NB4 (cell line): ENCODE measurements around a stretch of chr20.

DNA sequence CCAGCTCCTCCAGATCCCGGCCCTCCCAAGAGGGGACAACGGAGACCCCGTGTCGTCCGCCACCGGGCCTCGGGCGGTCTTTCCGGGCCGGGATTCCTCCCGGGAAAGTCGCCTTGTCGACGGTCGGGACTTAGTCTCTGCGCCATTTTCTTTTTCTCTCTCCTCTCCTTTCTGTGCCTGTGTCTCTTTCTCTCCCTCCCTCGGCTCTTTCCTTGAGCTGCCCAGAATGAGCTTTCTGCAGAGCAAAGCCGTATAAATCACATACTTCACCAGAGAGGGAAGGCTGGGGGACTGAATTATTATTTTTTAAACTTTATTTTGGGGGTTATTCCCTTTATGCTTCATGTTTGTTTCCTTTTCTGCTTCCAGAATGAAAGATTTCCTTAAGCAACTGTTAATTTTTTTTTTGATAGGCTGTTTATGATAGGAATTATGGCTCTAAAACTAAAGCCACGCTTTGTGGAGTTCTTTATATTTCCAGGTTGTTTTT is 1.1 kb downstream of the TOP1 start:
- RRBS = under 1% methylated on average over 6 of the region's 19 CpGs

DNA sequence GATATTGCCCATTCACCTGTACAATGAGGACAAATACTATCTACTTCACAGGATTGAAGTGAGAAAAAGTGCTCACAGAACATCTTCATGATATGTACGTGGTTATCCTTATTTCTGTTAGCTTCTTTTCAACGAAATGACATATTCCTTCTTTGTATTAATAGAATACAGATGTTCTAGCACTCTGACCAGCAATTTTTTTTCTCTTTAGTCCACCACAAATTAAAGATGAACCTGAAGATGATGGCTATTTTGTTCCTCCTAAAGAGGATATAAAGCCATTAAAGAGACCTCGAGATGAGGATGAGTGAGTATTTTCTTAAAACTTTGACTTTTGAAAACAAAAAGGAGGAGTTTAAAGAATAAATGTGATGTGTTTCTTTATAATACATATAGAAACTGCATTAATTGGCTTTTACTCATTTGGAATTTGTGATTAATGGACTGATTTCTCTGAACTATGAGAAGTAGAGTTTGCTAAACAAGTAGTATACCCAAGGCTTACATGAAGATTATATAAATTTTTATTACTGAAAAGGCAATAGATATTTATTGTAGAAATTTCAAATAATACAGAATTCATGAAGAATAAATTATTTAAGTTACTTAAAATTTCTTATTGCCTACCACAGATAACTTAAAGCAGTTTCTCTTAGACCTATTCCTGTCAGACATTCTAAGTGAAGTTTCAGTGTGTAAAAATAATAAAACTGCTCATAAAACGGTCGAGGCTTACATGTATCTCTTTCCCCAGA is 51.4 kb downstream of the TOP1 start:
- RRBS = no CpG with 5 or more reads among the region's 5 CpGs

DNA sequence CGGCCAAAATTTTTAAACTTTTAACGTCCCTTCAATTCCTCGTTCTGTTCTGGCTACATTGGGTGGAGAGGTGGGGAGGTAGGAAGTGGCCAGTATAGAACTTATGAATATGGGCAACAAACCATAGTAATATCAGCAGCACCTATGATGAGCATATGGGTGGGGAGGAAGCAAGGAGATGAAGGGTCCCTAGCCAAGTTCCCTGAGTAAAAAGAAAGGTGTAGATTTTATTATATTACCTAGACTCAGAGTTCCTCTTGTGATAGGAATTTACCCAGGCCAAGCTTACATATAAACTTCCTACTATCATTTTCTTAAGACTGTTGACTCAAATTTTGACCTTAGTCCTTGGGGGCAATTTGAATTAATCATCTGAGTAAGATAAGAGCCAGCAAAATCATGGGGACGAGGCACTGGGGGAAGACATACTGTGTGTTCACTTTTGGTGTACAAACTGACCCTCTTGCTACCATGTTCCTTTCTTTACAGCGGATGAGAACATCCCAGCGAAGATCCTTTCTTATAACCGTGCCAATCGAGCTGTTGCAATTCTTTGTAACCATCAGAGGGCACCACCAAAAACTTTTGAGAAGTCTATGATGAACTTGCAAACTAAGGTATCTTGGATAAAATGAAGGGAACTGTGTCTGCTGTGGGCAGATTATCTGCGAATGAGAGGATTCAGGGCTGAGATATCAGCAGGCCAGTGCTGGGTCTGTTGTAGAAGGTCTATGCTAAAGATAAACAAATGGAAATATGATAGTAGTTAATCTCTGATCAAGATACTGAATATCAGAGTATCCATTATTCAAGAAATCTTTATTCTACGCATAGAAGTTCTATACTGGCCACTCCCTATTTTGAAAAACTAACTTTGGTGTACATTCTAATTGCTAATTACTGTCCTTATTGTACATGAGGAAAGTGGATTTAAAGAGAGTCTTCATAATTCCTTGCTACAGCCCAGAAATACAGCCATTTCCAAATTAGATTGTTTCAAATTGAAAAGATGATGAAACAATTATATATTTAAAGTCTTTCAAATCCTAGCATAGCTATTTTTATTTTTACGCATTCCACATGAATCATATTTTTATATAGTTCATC is 19.3 kb upstream of the PLCG1 start:
- RRBS = no CpG with 5 or more reads among the region's 11 CpGs

- RRBS = no CpG with 5 or more reads among the region's 13 CpGs
Observed at GRCh38 chr20:41138403-41139322, 1.3 kb downstream of the PLCG1 start.

- RRBS = no CpG with 5 or more reads among the region's 3 CpGs
Observed at GRCh38 chr20:41157496-41157899, 20.2 kb downstream of the PLCG1 start.

GRCh38 chr20:41234465-41235089 is 83.0 kb downstream of the ZHX3 start:
- RRBS = no CpG with 5 or more reads among the region's 4 CpGs

GRCh38 chr20:41349904-41350616 is 9.4 kb downstream of the LPIN3 start:
- RRBS = 3% methylated on average over 1 of the region's 12 CpGs

- RRBS = no CpG with 5 or more reads among the region's 9 CpGs
Observed at GRCh38 chr20:41594396-41595229, 23.6 kb downstream of the CHD6 start.

DNA sequence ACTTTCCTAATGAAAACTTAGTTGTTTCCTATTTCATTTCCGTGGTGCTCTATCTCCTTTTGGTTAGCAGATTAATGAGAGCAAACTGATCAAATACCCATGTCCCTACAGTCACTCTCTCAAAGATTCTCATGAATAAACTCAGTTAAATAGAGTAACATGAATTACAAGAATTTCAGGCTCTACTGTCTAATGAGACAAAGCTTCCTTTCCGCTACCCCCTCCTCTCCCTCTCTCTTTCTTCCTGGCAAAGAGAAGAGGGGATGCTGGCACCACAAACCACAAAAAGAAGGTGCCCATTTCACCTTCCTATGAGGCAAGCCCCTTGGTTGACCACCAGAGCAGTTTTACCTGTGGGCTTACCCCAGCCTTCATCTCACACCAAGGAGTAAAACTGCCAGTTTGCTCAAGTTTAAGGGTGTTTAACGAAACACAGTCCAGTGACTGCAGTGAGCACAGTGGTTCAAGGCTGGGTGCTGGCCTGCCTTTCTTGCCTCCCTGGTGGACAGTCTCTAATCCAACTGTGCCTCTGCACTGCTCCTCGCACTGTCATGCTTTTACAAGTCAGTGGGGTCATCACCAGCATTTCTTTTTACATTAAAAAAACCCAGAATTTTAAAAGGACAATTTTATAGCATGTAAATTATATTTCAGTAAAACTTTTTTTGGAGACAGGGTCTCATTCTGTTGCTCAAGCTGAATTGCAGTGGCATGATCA is 16.0 kb downstream of the CHD6 start:
- RRBS = no CpG with 5 or more reads among the region's 4 CpGs

- RRBS = no CpG with 5 or more reads among the region's 5 CpGs
Observed at GRCh38 chr20:41616888-41617256, 1.3 kb downstream of the CHD6 start.

- RRBS = no CpG with 5 or more reads among the region's 32 CpGs
Observed at GRCh38 chr20:41617257-41617899, 799 bp downstream of the CHD6 start.

- RRBS = no CpG with 5 or more reads among the region's 7 CpGs
Observed at GRCh38 chr20:41969475-41970048, 351.4 kb upstream of the CHD6 start.

DNA sequence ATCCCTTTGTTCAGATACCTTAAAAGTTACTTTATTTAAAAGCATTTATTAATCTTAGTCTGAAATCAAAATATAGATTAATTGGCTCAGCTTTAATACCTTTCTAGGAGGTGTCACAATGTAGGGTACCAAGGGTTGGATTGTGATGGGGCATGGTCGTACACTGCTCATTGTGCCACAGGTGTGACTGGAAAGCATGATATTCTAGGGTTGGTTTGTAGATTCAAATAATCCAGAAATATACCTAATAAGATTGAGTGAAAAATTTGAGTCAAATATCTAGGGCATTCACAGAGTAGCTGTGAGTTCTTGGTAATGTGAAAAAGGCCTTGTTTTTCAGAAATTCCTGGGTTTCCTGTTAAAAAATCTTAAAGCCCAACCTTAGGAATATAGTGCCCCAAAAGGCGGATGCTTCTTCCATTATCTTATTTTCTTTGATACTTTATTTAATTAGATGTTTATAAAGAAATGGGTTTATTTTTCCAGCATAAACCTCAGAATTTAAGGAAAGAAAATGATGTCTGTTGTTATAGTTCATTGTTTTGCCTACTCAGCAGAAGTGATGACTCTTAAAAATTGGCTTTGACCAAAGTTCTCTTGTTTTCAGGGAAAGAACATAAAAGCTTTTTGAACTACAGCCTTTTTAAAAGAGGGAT is 4.8 kb downstream of the SRSF6 start:
- RRBS = no CpG with 5 or more reads among the region's 2 CpGs

GRCh38 chr20:43542094-43542492 is 16.7 kb upstream of the SGK2 start:
- RRBS = no CpG with 5 or more reads among the region's 7 CpGs

- RRBS = no CpG with 5 or more reads among the region's 5 CpGs
Observed at GRCh38 chr20:43559373-43559955, 637 bp downstream of the SGK2 start.

GRCh38 chr20:43959036-43959785 is 44.6 kb downstream of the TOX2 start:
- RRBS = no CpG with 5 or more reads among the region's 17 CpGs

GRCh38 chr20:44089824-44090318 is 97.1 kb downstream of the JPH2 start:
- RRBS = no CpG with 5 or more reads among the region's 3 CpGs

DNA sequence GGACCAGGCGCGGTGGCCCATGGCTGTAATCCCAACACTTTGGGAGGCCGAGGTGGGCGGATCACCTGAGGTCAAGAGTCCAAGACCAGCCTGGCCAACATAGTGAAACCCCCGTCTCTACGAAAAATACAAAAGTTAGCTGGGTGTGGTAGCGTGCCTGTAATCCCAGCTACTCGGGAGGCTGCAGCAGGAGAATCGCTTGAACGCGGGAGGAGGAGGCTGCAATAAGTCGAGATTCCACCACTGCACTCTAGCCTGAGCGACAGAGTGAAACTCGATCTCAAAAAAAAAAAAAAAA is 41.7 kb downstream of the JPH2 start:
- RRBS = no CpG with 5 or more reads among the region's 14 CpGs

DNA sequence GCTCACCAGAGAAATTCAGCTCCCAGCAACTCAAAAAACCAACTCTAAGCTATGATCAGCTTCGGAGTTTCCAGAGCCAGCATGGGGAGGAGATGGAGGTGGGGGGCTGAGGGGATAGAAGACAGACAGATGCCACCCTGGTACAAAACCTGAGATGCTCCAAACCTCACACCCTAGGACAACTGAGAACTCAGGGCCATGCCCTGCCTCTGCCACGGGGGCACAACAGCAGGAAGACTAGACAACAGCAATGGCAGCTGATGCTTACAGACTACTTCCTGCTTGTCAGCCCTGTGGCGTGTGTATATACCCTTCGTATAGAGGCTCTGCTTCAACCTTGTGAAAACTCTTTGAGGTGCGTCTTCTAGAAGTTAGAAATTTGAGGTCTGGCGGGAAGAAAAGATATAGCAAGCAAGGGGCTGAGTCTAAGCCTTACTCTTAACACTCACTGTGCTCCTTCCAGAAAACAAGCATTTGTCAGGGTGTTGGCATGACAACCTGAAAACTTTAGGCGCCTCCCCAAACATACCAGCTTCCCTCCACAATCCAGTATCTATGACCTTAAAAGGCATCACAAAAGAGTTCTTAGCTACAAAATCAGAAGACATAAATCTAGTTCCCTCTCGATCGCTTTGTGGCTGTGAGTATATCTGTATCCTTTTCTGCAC is 33.4 kb downstream of the JPH2 start:
- RRBS = no CpG with 5 or more reads among the region's 9 CpGs

DNA sequence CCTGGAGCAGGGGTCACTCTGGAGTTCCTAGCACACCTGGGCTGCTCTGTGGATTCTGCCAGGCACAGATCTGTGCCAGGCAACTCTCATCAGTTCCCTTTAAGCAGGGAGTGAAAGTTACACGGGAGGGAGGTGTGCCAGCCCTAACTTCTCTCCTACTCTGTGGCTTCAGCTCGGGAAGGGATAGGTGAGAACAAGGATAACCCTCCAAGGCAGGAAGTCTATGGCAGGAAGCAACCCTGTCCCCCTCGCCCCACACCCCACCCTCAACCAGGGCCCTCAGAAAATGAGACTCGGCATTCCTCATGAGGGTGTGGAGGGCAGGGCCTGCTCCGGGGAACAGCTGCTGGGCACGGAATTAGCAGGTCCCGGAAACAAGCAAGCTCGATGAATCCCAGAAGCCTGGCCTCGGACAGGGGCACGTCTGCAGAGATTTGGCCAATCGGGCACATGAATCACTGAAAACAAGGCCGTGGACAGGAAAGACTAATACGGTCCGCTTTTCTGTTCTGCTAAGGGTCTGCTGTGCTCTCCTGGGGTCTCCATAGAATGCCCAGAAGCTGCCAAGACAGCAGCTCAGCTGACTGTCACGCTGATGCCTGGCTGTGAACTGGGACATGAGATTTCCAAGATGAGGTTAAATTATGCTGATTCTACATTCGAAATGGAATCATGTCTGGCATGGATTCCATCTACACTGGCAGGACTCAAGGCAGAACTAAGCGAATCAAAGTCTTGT is 9.8 kb downstream of the JPH2 start:
- RRBS = no CpG with 5 or more reads among the region's 17 CpGs